ENCODE data around the gene NPBWR2.

DNA sequence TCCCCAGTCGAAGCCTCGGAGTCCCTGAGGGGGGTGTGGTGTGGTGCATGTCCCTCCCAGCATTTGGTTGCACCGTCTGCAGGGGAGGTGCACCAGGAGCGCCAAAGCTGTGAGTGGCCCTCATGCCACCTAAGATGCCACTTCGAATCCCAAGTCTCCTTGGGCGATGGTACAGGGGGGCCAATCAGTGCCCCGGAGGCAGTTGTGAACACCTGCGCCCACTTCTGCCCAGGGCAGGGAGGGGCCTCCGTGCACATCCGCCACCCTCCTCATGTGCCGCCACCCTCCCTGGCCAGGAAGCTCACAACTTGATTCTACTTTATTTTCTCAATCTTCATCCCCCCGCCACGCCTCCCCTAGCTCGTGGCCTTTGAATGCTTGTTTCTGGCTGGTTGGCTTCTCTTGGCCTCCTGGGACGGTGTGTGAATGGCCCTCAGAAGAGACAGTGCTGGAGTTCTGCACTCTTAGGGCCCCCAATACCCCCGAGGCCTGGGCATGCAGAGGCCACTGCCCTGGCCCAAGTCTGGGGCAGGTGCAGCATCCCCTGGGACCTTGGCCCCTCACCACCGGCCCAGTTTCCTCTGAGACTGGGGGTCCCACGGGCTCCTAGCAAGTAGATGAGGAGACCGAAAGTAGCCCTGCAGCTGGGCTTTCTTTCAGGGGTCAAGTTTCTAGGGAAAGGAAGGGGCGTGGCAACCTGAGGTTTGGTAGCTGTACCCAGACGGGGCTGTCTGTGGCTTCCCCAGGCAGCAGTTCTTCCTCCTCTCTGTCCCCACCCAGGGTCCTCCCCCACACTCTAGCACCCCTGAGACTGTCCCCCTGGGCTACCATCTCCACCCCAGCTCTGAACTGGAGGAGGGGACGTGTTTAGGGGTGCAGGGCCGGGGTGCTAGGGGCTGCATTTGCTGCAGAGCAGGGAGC is 1.4 kb downstream of the RGS19 start:
- RAMPAGE, long total RNA: no peak
- RRBS: 63% methylated on average over 1 of the region's 23 CpGs

DNA sequence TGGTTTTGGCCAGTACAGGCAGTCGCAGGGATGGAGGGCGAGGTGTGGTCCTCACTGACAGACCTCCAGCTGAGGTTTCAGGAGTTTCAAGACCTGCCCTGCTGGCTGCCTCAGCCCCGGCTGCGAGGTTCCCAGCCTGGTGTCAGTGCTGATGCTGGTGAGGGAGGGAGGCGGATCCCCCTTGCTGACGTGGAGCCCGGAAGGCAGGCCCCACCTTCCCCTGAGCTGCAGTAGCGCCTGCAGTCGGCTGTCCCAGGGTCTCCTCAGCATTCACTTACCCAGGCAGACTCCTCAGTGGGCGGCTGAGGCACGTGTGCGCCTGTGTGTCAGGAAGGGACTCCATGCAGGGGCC is at the start of gene NPBWR2:
Gene NPBWR2, minus strand, starts transcription at position 156 of the 352 bp plus-strand sequence.
- RAMPAGE, long total RNA: no peak
- RRBS: 45% methylated on average over 5 of the region's 12 CpGs

DNA sequence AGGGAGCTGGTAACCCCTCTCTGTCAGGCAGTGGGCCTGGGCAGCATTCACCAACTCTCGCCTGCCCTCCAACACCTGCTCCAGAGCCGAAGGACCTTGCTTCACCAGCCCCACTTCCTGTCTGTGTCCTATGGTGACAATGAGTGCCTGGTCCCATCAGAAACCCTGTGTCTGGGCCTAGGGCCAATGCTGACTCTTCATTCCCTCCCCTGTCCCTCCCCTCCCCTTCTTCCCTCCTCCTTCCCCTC is 22.7 kb upstream of the PCMTD2 start:
- RAMPAGE, long total RNA: no peak
- RRBS: no CpG with 5 or more reads among the region's 2 CpGs

Data from epithelial cell of proximal tubule (primary cell).